Placental epithelial cell (primary cell): ENCODE measurements around a stretch of chr4.

DNA sequence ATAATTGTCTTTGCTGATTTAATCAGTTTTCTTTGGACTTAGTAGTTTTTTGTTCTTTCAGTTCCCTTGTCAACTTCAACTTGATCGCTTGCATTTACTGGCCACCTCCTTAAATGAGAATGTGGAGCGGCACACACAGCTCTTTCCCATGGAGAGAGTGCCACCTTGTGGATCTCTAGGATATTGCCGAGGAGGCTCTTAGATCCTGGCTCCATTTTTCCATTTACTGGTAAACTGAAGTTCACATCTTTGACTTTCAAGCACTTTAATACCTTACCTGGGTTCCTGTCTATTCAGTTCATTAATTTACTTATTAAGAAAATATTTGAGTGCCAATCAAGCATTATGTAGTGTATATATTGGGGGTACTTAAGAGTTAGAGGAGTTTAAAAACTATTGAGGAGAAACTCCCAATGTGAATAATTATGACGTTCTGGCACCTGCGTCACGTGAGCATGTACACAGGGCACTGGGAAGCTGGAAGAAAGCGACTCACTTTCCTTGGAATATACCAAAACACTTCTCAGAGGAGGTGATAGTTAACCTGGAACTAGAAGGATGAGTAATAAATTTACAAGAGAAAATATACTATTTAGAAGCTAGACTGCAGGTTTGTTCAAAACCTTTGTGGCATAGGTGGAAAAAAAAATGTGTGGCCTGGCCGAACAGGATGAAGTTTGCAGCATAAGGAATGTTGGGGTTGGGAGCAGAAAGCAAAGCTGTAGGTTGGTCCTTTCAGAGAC, 100.3 kb downstream of the RAPGEF2 start:
- CAGE, long polyA plus RNA = no peak

GRCh38 chr4:159278432-159278932, 175.6 kb downstream of the RAPGEF2 start:
- CAGE, long polyA plus RNA = no peak

- CAGE, long polyA plus RNA = no peak
These were observed 180.0 kb downstream of the RAPGEF2 start for GRCh38 chr4:159282942-159283248.

DNA sequence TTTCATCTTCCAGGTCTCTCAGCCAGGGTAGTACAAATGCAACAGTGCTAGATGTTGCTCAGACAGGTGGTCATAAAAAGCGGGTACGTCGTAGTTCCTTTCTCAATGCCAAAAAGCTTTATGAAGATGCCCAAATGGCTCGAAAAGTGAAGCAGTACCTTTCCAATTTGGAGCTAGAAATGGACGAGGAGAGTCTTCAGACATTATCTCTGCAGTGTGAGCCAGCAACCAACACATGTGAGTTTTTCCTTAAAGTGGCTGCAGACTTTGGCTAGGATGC, 242.2 kb downstream of the RAPGEF2 start:
- CAGE, long polyA plus RNA = no peak

GRCh38 chr4:162705026-162705514, 461.6 kb downstream of the NAF1 start:
- CAGE, long polyA plus RNA = no peak

DNA sequence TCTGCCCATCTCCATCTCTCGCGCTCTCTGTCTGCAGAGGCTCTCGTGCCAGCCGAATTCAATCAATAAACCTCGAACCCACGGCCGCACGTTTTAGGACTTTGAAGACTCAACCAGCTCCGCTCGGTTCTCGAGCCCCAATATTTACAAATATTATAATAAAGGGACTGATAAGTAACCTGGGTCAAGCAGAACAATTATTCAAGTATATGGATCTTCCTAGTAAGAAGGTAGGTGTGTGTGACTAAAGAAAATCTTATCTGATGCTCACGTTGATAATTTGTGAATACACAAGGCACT, 186.2 kb downstream of the MARCHF1 start:
- CAGE, long polyA plus RNA = no peak

- CAGE, long polyA plus RNA = no peak
These were observed 131.6 kb downstream of the MARCHF1 start for GRCh38 chr4:164252193-164252701.

- CAGE, long polyA plus RNA = no peak
These were observed 8.6 kb downstream of the KLHL2 start for GRCh38 chr4:165215798-165216514.

GRCh38 chr4:165342627-165343138, 15.2 kb downstream of the MSMO1 start:
- CAGE, long polyA plus RNA = no peak

DNA sequence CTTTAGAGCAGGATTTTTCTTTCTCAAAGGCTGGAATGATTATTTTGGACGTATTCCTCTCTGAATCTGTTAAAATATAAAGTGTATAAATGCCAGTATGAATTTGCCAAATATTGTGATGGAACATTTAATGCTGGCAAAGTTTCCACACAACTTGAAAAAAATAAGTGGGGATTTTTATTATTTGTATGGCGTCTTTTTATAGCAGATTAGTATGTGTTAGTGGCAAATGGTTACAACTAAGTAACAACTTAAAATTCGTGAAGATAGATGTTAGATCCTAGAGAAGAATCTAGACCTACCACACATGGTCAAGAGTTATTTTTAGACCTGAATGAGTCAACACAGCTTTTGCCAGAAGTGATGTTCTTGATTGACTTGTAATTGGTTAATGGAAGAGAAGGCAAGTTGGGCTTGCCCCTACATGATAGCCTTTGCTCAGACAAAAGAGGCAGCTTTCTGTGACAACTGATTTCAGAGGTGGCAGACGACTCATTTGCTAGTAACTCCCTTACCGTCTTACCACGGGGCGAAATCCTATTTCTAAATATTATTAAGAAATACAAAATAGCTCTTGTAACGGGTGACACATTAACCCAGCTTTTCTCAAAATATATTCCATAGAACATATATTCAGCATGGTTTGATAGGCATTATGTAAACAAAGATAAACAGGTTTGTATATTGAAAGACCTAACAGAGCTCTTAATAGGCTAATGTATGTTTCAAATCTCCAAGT, 4.9 kb downstream of the CPE start:
- CAGE, long polyA plus RNA = no peak

- CAGE, long polyA plus RNA = no peak
These were observed 999 bp upstream of the DDX60 start for GRCh38 chr4:168319541-168319961.

DNA sequence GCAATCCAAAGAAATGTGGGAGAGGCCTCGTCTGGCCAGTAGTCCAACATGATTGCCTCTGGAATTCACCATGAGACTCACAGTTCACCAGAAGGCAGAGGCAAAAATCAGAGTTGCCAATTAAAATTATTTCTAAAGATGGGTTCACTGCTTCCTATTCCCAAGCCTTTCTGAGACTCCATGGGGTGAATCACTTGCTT, 2.1 kb upstream of the PALLD start:
- CAGE, long polyA plus RNA = no peak

GRCh38 chr4:168711718-168712263, 214.9 kb downstream of the PALLD start:
- CAGE, long polyA plus RNA = no peak

DNA sequence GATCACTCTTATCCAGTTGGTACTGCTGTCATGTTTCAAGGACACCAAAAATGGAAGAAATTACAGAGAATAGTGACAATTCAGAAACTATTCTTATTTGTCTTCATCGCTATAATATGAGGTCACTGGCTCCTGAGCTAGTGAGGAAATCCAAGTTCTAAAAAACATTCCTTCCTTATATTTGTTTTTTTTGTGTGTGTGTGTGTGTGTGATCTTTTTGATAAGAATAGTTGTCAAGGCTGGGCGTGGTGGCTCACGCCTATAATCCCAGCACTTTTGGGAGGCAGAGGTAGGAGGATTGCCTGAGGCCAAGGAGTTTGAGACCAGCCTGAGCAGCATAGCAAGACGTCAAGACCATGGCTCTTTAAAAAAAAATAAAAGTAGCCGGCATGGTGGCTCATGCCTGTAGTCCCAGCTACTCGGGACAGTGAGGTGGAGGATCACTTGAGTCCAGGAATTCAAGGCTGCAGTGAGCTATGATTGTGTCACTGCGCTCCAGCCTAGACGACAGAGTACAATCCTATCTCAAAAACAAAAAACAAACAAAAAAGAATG, 244.4 kb downstream of the PALLD start:
- CAGE, long polyA plus RNA = no peak

- CAGE, long polyA plus RNA = no peak
These were observed 244.2 kb downstream of the CBR4 start for GRCh38 chr4:168765985-168766110.

GRCh38 chr4:168850061-168850425, 160.0 kb downstream of the CBR4 start:
- CAGE, long polyA plus RNA = no peak

- CAGE, long polyA plus RNA = no peak
These were observed 9.8 kb downstream of the CBR4 start for GRCh38 chr4:169000307-169000689.

GRCh38 chr4:169006488-169007117, 3.5 kb downstream of the CBR4 start:
- CAGE, long polyA plus RNA = no peak

DNA sequence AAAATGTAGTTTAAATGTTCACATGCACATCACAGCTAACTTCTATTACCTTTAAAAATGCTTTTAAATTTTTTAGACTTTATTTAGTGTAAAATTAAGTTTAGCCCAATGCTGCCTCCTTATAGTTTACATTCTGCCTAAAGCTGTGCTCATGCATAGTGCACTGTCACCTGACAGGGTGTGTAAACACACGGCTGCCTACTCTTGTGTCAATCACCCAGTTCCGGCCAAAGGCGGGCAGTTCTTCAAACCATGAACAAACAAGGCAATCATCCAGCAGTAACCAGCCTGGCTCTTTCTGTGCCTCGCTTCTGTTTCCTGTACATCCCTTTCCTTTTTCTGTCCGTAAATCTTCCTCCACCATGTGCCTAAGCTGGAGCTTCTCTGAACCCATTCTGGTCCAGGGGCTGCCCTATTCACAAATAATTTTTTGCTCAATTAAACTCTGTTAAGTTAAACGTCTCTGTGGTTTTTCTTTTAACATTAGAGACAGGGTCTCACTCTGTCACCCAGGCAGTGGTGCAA, 60.8 kb upstream of the CBR4 start:
- CAGE, long polyA plus RNA = no peak

DNA sequence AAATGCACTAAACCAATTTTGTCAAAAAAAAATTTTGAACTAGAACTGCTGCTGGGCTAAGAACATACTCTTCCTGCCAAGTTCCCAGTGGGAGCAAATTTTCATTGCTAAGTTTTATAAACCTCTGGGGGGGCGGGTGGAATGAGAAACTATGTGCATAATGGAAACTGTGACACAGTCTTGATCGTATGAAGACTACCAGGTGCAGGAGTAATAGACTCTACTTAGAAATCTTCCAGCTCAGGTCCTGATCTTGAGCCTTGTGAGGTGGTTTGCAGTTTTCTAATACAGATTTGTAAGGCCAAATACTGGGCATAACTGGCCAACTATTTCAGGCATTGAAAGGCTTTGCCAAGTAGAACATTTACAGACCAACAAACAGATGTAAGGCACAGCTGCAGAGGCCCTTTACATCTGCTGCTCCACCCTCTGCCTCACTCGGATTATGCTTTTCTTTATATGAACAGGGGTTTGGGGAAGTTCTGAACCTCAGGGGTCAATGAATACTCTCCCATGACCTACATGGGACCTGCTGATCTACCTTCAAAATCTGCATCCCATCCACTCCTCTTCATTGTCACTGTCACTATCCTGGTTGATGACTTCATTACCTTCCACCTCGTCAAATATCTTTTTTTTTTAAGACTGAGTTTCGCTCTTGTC, 89.8 kb upstream of the CBR4 start:
- CAGE, long polyA plus RNA = no peak